Amniotic epithelial cell (primary cell): ENCODE data around the genes DDN and RHEBL1.

- RRBS, result no CpG with 5 or more reads among the region's 15 CpGs
Measured at GRCh38 chr12:47820956-47821661, 1.4 kb upstream of the HDAC7 start.

DNA sequence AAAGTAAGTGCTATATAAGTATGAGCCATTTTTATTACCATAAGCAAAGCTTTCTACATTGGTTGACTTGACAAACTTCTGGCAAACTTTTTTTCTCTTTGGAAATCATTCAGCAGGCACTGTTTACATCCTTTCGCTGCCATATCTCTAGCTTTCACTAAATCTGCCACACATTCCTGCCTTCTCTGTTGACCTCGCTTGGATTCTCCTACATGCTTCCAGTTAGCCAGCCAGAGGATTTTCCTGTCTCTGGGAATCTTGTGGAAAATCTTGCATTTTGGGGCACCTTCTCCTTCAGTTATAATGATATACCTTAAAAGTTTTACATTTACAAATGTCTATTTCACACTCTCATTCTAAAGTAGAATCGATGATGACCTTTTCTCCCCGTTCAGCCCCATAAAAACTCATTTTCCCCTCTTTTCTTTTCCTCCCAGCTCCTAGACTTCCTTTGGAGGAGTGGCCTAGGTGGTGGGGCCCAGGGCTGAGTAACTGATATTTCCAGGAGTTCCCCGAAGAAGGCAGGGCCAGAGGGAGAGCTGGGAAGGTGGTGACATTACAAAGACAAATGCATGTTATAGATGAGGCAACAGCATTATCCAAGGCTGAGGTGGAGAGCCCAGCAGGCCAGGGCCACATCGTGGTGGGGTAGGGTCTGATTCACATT, 22.0 kb upstream of the HDAC7 start:
- RRBS, result no CpG with 5 or more reads among the region's 6 CpGs

DNA sequence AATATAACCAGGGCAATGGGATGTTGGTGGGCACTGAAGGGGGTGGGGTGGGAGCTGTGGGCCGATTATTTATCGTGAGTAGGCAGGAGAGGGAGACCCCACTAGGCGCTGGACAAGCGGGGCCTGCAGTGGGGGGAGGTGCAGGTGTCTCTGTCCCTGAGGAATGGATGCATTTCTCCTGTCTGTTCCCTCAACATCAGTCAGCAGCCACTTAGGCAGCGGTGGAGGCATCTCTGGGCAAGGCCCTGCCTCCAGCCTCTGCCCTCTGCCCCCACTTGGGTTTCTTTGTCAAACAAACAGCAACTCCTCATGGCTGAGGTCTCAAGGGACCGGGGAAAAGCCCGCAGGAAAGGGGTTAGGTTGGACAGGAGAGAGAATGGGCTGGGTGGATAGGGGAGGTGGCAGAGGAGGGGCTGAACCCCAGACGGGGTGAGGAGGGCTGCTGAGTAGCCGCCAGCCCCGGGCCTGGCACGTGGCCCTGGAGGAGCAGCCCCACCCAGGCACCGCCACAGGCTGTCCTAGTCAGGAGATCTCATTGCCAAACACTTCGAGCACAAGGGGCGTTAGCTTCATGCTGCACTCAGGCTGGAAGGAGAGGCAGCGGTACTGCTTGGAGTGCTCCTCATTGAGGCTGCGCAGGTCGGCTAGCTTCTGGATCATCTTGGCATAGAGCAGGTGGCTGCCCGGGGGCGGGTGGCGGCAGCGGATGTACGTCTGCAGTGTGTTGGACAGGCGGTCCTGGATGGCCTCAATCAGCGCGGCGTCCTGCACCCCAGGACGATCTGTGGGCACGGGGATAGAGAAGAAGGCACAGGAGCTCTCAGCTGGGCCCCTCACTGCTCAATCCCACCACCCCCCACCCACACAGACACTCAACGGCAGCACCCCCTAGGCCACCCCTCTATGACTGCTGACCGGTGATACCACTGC, 24.8 kb upstream of the HDAC7 start:
- RRBS, result no CpG with 5 or more reads among the region's 30 CpGs

DNA sequence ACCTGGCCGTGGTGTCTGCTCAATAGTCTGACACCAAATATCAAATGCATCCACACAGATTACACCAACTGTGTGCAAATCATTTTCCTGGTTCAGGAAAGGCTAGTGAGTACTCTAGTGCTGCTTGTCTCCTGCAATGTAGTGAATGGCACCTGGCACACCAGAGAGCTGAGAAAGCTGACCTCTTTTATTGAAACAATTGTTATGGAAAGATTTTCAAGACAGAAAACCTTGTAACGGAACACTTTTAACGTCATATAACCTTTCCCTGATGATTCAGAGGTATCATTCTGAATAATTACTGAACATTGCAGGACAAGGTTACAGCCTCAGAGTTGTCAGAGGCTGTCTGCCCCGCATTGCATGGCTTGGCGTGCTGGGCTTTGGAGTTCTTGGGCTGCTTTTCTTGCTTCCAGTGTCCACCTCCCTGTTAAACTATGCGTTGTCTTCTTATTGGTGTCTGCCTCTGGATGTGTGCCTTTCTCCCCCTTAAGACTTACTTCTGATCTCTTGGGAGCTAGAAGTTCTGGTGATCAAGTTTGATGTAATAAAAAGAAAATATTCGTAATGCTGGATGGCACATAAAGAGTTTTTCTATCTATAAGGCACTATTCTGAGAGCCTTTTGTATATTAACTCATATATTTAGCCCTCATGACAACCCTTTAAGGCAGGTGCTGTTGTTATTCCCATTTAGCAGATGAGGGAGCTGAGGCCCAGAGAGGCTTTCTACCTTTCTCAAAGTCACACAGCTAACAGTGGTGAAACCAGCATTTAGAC, 40.8 kb upstream of the HDAC7 start:
- RRBS, result no CpG with 5 or more reads among the region's 7 CpGs

GRCh38 chr12:47883153-47883792, 21.5 kb downstream of the VDR start:
- RRBS, result no CpG with 5 or more reads among the region's 6 CpGs

DNA sequence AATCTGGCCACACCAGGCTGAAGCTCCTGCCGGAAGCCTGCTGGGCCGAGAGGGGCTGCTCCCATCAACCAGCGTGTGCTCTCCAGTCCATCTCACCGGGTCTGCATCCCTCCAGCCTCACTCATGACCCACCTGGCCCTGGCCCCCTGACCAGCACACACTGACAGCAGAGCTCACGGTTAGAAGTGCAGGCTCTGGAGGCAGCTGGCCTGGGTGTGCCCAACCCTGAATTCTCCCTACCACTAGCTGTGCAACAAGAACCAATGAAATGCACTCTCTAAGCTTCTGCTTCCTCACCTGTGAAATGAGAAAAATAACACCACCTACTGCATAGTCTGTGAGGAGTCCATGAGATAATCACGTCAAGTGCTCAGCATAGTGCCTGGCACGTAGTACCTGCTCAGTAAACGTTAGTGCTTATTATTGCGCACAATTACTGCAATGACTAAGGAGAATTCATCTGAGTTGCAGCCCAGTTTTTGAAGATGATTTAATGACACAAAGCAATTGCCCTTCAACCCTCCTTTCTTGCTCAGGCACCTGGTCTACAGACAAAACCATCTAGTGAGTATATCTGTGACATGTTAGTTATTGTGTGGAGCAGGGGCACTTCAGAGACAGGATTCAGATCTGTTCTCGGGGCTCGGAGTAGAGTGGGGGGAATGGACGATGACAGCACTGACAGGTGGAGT, 8.8 kb downstream of the VDR start:
- RRBS, result 58% methylated on average over 4 of the region's 12 CpGs

DNA sequence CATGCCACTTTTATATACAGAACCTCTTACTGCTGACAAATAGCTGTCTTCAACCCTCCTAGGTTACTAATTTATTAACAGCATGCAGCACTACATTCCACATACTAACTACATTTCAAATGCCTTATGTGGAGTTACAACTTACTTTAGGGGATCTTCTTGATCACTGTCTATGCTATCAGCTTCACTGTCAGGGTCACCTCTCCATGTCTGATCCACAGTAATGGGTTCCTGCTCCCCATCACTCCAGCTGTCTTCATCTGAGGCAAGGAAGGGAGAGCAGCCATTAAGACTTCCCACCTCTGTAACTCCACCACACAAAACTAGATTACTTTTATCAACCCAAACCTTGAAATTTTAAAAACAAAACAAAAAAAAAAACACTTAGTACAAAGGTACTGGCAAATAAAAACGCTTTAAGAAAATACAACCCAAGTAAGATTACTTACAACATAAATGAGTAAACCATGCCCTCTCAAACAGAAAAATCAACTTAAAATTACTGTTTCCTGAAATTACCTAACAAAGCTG, 3.1 kb downstream of the KANSL2 start:
- RRBS, result no CpG with 5 or more reads among the region's 1 CpG

- RRBS, result no CpG with 5 or more reads among the region's 7 CpGs
Measured at GRCh38 chr12:48692990-48693435, 11.0 kb upstream of the KANSL2 start.

DNA sequence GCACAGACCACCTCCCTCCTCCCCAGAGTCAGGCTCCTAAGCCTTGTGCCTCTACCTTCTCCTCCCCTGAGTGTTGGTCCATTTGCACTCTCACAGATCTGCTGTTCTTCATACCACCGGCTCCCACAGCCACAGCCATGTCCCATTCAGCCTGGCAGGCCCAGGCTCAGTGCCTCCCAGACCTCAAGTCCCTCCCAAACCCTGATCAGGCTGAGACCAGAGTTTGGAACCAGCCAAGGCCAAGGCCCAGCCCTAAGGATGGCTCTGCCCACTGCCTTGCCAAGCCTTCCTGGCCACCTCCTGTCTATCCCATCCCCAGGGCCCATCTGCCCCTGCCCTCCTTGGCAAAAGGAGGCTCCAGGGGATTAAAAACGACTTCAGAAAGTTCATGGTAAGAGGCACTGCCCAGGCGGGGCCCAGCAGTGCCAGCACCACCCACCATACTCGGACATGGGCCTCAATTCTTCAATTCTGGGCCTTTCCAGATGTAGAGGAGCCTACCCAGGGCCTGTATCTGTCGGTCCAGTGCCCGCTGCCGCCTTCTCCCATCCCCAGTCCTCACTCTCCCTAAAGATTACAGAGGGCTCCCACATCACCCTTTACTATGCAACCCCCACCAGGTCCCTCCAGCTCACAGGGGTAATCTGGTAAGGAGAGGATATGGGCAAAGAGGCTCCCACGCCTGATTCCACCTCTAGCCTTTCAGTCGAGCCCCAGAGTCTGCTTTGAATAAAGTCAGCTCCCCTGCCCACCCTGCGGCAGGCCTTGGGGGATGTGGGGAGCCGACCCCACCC, 1.0 kb downstream of the ADCY6 start:
- RRBS, result no CpG with 5 or more reads among the region's 11 CpGs

DNA sequence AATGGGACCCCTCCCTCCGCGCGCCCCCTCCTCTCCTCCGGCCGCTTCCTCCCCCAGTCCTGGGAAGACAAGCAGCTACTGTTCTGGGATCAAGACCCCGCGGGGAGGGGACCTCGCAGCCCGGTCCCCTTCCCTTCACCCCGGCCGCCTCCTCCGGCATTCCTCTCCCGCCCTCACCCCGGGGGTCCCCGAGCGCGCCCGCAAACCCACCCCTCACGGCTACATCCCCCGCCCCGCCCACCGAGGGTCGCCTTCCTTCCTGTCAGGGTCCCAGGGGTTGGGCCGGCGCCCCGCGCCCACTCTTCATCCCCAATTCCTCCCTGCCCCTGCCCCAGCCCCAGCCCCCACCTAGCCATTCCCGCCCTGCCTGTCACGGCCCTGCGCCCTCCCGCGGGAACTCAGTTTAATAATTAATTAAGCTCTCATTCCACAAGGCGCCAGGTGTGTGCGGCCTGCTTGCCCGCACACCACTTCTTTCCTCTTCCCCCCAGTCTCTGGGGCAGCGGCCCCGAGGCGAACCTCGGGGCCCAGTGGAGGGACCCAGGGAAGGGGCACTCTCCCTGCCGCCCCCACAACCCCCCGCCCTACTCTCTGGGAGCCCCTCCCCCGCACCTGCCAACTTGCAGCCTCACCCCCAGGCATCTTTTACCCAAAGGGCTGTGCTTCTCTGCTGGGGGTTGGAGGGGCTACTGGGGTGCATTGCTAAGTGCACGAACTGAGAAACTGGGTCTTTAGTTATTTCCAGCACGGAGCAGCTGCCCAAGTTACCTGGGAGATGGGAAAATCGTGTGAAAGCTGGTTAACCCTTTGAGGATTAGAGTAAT, 573 bp upstream of the ADCY6 start:
- RRBS, result 1% methylated on average over 6 of the region's 45 CpGs

GRCh38 chr12:48794820-48795303, 6.0 kb upstream of the ADCY6 start:
- RRBS, result no CpG with 5 or more reads among the region's 3 CpGs

- RRBS, result no CpG with 5 or more reads among the region's 5 CpGs
Measured at GRCh38 chr12:48861082-48861732, 4.5 kb downstream of the RND1 start.

DNA sequence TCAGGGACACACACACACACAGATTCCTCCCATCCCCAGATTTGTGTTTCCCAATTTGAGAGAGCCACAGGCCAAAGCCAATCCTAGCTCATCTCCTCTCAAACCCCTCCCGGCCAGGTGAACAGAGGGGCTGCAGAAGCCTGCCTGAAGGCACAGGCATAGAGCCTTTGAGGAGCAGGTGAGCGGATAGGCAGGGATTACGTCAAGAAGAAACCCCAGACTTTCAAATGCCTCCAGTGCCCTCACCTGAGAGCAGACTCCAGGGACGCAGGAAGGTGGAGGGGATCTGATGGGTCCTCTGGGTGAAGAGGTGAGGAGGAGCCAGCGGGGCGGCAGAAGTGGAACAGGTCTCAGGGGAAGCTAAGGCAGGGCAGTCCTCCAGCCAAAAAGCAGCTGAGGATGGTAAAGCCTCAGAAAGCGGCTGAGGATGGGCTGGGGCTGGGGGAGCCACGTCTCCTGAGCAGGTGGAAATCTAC, 515 bp downstream of the RND1 start:
- RRBS, result no CpG with 5 or more reads among the region's 8 CpGs

DNA sequence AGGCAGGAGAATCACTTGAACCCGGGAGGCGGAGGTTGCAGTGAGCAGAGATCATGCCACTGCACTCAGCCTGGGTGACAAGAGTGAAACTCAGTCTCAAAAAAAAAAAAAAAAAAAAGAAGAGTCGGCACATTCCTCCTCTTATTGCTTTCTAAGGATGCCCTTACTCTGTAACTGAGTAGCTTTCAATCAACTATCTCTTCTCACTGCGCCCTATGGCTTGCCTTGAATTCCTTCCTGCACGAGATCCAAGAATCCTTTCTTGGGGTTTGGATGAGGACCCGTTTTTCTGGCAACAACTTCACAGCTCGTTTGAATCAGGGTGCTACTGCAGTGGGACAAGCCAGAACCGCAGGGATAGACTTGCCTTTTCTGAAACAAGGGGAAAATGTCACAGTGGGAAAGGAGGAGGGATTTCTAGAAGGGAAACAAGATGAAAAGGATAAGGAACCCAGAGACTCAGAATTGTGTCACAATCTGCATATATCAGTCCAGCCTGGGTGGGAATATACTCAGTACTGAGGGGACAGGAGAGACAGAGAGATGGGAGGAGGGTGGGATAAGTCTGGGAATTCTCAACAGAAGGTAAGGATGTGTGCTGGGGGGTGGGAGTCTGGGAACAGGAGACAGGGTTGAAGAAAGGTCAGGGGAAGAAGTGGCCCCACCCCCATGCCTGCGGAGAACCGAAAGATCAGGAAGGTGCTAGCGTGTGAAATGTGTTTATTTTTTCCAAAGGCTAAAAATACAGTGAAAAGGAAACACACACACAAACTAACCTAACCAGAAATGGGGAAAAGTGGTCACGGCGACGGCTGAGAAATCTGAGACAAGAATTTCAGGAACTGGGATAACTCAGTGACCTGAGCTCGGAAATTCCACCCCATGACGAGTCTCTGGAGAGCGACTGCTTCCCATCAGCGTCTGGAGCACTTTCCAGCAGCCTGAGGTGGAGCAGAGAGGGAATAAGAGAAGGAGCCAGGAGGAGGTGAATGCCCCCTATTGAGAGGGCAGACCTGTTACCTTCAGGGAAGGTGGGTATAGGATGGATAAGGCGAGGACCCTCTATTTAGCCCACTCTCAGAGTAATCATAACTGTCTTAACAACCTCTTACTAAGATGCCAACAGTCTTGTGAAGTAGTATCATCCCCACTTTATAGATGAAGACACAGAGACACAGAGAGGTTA, 16.4 kb upstream of the RND1 start:
- RRBS, result no CpG with 5 or more reads among the region's 19 CpGs

DNA sequence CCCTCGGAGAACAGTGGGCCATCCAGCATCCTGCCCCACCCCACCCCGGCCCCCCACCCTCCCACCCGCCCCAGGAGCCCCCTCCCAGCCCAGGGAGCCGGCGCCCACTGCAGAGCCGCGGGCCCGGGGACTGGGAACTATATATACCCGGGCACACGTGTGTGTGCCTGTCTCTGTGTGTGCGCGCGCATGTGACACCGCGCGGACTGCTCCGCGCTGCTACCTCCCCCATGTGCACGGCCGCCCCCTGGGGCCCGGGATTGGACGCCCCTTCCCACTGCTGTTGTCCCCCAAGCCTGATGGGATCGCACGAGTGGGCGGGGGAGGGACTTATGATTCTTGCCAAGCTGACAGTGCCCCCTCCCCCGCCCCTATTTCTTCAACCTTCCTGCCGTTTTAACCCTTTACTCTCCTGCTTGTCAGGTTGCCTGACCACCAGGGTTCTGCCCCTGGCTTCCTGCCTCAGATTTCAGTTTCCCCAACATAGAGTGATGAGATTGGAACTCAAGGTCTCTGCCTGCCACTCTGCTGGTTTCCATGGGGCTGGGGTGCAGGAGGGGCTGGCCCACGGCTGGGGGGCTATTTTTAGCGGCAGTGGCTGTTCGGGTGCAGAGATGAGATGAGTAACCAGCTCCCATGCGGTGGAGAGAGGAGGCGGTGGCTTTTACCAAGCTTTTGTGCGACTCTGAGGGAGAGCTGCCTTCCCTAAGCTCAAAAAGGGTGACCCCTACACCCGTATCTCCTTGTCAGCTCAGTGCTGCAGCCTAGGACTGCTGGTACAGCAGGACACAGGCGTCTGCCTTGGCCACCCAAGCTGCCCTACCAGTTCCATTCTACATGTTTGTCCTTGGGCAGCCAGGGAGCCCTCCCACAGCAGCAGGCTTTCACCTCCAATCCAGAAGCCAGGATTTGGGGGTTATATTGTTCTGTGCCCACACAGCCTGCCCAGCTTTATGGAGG, at the start of gene DDN:
DDN (minus strand) TSS at position 117 of the 960 bp plus-strand sequence.
- RRBS, result 3% methylated on average over 3 of the region's 35 CpGs

- RRBS, result no CpG with 5 or more reads among the region's 2 CpGs
Measured at GRCh38 chr12:49003386-49003677, 4.2 kb upstream of the DDN start.

DNA sequence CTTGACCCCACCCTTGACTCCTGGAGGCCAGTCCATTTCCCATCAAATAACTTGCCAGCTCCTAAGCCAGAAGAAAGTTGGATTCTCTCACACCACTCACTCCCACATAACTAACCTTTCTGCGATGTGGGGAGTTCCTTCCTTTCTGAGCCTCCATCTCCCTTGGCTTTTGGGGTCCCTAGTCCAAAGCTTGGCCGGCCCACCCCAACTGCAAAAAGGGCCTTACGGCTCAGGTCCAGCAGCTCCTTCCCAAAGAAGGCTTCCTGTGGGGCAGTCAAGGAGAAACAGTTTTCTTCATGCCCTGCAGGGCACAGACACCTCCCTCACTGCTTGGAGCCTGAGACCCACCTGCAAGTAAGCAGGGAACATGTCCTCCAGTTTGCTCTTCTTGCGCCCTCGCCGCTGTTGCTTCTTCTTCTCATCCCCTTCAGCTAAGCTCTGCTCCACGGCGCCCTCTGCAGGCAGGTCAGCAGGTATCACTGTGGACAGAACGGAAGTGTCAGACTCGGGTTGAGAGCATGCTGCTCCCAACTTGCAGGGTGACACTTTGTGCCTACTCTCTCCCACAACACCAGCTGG, 17.0 kb downstream of the KMT2D start:
- RRBS, result no CpG with 5 or more reads among the region's 10 CpGs

- RRBS, result no CpG with 5 or more reads among the region's 8 CpGs
Measured at GRCh38 chr12:49056729-49057456, 3.7 kb downstream of the KMT2D start.

- RRBS, result 2% methylated on average over 14 of the region's 66 CpGs
Measured at GRCh38 chr12:49069425-49070559, at the start of gene RHEBL1. Gene RHEBL1 (minus strand): TSS chr12:49069979.

DNA sequence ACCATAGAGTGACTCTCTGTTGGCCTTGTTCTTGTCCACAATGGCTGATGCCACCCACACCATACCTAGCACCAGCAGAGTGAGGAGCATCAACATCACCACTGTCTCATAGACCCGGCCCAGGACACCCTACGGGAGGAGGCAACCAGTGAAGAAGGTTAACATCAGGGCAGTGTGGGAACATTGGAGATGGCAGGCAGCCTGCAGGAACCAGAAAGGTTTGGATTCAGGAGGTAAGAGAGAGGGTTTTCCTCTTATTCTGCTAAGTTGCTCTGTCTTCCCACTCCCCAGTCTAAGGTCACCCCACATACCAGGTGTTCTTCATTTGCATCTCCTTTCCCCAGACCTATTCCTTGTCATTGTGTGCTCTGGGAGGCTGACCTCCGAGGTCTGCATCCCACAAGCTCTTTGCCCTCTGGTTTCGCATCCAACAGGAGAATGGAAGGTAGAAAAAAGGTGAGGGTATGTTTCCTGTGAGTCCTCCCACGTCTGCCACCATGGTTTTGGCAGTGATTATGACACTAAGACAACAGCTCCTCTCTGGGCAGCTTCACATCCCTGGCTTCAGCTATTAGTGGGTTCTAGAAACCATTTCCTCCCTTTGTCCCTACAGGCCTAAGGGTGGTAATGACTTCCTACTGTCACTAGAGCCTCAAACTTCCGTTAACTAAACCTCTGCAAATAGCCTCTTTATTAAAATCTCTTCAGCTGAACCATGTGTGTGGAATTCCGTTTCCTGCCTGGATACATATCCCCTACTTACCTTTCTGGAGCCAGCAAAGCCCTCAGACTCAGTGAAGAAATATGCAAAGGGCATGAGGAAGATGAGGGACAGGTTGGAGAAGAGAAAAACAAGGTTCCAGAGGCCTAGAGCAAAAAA, 6.7 kb downstream of the LMBR1L start:
- RRBS, result no CpG with 5 or more reads among the region's 7 CpGs